ENCODE measurements around the gene CCDC122.

DNA sequence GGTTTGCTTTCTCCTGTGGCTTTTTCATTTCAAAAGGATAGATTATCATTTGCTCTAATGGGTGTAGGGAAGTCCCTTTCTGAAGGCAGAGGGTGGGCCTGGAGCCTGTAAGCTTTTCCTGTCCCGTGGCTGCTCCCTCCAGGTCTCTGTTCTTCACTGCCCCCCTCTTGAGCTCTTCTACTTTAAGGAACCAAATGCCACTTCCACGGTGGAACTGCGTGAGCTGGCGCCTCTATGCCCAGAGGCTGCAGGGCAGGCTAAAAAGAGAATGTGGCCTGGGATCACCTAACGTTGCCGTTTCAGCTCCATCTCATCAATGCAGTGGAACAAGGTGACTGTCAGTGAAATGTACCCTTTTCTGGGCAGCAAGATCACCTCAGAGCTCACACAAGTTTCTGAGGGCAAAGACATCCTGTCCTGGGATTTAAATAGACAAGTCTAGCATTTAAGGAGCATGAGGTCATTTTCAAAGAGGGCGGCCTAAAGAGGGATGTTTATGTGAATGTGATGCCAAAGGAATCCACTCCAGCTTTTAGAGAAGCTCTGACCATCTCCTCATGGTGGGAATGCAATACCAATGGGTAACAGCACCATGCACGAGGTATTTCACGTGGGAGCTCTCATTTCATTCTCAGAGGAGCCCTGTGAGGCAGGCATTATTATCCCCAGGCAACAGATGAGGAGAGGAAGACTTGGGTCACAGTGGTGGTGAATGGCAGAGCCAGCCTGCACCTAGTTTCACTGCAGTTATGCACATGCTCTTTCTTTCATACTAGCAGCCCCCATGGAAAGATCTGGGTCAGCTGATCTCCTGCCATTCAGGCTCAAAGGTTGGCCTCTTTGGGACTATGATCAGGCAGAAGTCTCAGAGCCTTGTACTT lies 39.2 kb downstream of the RGCC start:
- RRBS: no CpG with 5 or more reads among the region's 9 CpGs

DNA sequence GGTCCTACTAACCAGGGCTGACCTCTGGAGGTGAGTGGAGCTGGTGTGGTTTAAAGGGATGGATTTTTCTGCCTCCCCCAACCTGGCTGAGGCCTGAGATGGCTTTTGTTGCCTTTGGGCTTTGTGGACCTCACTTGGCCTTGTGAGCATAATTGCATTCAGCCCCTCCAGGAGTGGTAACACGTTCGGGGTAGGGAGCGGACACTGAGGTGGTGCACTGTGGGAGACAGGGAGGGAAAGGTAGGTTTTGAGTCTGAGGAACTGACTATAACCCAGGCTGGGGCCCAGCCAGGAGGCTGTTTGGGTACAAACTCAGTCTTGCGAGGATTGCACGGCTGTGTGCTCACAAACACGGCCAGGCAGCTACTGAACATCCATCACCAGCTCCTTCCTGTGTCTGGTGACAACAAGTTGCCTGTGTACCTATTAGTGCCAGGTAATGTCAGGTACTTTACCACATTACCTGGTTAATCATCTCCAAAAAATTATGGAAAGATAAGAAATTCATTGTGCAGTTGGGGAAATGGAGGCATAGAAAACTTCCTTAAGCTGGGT lies 97.6 kb downstream of the RGCC start:
- RRBS: no CpG with 5 or more reads among the region's 6 CpGs

DNA sequence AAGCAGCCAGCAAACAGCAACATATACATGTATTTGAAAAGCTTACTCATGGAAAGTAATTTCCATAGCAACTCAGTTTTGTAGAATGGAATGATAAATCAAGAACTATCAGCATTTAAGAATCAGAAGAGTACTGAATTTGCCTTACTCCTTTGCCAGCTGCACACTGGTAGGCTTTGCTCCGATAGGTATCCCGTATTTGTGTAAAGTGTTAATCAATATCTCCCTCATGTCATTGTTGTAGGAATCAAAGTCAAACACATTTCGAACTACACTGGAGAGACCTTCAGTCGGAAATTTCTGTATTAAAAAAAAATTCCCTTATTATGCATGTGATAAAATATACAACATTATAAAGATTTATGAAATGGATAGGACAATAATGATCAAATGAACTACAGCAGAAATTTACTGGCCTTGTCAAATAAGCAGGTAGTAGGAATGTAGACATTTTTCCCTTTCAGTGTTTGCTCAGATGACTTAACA lies 241.4 kb downstream of the VWA8 start:
- RRBS: no CpG with 5 or more reads among the region's 4 CpGs

DNA sequence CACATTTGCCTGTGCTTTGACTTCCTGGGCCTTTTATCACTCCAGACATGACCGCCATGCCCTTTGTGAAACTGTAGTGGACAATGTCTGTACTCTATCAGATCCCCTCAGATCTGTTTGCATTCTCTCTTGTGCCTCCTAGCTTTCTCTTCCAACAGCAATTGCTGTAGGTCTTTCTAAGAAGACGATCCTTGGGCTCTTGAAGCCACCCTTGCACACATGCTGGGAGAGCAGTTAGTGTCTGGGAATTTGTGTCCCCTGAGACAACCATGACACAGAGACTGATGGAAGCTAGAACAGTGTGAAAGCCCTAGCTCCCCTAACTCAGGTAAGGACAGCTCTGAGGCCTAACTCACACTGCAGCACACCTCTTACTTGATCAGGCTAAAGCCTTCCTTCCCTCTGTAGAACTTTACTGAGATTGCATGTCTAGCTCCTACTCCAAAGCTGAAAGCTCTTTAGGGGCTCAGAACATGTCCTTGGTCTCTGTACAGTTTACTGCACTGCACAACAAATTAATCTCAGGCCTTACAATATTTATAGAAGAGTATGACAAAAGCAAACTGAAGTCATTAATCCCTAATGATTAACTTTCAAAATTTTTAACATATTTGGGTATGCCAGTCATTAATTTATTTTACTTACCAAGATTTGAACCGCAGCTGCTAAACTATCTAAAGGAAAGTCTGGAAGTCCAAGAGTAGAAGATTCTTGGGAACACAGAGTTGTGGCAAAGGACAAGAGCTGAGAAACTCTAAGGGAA lies 75.5 kb downstream of the VWA8 start:
- RRBS: no CpG with 5 or more reads among the region's 3 CpGs

GRCh38 chr13:41961762-41962160 lies 852 bp upstream of the VWA8 start:
- RRBS: no CpG with 5 or more reads among the region's 2 CpGs

DNA sequence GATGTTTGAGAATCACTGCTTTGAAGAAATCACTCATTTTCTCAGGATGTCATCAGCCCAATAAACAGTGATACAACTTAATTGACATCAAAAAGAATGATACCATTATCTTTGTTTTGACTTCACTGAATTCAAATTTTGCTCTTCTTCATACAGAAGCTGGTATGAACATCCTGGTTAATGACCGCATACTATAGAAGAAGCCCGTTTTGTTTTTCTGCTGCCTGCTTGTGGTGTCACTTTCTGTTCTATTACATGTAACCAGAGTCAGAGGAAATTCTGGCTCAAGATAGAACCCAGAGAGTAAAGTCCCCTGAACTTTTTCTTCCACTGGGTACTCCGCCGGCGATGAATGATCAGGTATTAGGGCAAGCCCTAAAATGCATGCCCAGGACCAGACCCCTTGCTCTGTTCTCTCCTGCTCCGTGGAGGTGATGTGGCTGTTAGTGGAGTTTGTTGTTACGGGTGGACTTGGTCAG lies 134.4 kb downstream of the AKAP11 start:
- RRBS: no CpG with 5 or more reads among the region's 7 CpGs

- RRBS: no CpG with 5 or more reads among the region's 5 CpGs
These were observed 49.0 kb upstream of the TNFSF11 start for GRCh38 chr13:42524588-42525673.

- RRBS: no CpG with 5 or more reads among the region's 5 CpGs
These were observed 34.1 kb upstream of the FAM216B start for GRCh38 chr13:42747080-42747951.

- RRBS: no CpG with 5 or more reads among the region's 5 CpGs
These were observed 308.2 kb downstream of the DNAJC15 start for GRCh38 chr13:43331667-43331948.

GRCh38 chr13:43407072-43407583 lies 379.6 kb downstream of the ENOX1 start:
- RRBS: no CpG with 5 or more reads among the region's 5 CpGs

DNA sequence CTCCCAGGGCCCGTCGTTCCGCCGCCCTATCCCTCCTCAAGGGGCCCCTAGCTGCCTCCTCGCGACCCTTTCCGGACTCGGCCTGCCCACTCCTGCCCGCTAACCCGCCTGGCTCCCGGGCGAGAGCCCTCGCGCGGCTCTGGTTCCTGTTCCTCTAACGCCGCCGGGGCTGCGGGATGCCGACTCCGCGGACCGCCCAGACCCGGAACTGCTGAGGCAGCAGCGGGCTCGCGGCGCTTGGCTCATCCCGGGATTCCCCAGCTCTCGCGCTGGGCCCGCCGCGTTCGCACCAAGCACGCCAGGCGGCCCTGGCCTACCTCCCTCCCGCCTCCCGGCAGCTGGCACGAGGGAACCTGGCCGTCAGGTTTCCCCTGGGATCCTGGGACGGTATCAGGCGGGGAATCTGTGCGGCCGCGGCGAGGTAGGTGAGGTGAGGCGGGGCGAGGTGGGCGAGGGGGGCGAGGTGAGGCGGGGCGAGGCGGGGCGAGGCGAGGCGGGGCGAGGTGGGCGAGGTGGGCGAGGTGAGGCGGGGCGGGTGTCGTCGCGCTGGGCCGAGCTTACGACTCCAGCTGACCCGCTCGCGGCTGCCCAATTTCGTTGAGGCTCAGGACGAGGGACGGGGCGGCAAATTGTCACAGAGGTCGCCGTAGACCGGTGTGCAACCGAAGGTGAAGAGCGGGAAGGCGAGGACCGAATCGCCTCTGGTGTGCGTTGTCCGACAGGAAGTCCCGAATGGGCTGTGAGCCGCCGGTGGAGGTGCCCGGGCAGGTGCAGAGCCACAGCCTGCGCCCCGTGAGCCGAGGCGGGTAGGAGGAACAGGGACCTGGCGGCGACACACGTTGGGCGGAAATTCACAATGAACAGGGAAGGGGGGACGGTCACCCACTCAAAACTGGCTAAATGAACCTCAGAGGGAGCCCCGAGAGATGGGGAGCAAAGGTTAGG lies at the start of gene CCDC122:
TSS of gene CCDC122 (minus strand) at position 427 of the 945 bp plus-strand sequence.
- RRBS: 2% methylated on average over 39 of the region's 98 CpGs

- RRBS: no CpG with 5 or more reads among the region's 30 CpGs
These were observed 95.8 kb downstream of the LACC1 start for GRCh38 chr13:43975350-43976096.

- RRBS: no CpG with 5 or more reads among the region's 7 CpGs
These were observed 57.3 kb downstream of the SMIM2 start for GRCh38 chr13:44103609-44104330.

DNA sequence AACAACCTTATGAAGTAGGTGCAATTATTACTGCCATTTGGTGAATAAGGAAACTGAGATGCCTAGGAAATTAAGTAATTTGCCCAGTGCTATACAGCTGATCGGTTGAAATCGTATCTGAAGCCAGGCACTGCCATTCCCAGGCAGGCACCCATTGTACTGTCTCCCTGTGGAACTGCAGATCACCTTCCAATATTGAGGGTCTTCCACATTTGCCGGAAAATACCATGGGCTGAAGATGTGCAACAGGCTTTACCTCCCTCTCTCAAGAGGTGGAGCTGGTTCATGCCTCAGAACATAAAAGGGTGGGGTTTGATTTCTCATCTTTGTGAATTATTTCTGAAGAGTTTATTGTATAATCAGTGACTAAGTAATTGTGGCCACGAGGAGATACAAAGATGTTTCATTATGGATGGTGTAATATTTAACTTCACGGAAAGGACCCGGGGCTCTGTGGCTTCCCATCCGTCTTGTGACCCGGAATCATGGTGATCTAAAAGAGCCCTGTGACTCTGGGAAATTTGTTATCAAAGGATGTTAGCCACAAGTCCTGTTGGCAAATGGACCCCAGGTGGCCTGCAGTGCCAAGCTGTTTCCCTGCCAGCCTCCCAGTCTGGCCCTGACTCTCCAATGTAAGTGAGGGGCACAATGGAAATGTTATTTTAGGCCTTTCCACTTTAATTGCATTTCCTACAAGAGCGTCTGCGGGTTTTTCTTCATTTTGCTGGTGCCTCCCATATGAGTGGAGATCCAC lies 50.9 kb downstream of the SMIM2 start:
- RRBS: no CpG with 5 or more reads among the region's 10 CpGs

DNA sequence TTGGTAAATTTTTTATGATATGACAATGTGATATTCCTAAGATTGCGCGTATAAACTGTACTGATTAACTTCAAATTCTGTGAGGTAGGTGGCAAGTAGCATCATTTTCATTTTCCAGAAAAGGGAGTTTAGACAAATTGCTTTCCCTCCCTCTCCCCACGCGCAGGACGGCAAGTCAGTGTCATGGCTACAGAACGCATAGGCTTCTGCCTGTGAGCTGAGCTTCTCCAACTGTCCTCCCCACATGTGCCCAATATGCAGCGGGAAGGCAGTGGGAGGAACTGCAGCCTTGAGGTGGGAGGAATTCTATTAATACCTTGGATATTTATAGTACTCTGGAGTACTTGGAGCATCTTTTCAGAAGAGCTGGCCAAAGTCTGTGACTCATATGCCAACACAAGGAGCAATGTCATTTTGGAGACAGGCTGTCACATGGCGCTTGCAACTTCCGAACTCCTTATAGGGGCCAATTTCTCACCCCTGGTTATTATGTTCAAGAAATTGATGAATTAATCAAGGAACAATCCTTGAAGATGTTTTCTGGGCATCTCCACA lies 32.6 kb downstream of the SMIM2 start:
- RRBS: no CpG with 5 or more reads among the region's 9 CpGs

GRCh38 chr13:44142190-44142953 lies 18.7 kb downstream of the SMIM2 start:
- RRBS: no CpG with 5 or more reads among the region's 46 CpGs

DNA sequence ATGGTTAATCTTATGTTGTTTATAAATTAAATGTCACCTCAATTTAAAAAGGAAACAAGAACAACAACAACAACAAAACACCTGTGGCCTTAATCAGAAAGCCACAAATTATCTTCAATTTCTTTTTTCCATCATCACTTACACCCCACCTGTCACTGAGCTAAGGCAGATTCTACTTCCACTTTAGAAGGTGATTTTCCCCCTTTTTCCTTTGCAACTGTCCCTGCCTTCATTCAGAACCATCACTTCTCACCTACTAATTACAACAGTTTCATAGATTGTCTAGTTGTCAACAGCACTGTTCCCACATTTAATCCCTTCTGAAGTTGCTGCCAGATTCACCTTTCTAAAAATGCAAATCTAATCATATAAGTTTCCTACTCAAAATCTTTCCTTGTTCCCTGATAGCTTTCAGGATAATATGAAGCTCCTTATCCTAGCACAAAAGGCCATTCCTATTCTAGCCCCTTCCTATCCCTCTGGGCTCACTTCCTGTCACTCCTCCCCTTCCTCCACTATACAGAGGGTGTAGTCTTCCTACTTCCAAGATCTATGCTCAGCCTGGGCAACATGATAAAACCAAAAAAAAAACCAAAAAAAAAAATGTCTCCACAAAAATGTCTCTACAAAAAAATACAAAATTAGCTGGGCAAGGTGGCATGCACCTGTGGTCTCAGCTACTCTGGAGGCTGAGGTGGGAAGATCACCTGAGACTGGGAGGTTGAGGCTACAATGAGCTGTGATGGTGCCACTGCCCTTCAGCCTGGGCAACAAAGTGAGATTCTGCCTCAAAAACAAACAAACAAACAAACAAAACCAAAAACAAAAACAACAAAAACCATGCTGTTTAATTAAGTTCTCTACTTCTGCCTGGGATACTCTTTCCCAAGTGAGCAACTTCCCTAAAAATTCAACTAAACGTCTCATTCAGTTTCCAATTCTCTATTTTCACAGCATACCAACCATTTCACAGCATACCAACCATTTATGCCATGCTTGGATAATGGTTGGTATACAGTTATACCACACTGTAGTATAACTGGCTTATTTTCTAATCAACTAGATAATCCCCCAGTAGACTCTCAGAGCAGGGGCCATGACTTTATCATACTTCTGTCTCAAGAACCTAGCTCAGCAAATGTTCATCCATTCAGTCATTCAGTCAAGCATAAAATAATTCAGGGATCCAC lies 78.2 kb downstream of the TSC22D1 start:
- RRBS: no CpG with 5 or more reads among the region's 1 CpG

GRCh38 chr13:44508583-44509137 lies 67.5 kb downstream of the TSC22D1 start:
- RRBS: no CpG with 5 or more reads among the region's 3 CpGs

- RRBS: no CpG with 5 or more reads among the region's 13 CpGs
These were observed 188.0 kb upstream of the TSC22D1 start for GRCh38 chr13:44763929-44764667.

DNA sequence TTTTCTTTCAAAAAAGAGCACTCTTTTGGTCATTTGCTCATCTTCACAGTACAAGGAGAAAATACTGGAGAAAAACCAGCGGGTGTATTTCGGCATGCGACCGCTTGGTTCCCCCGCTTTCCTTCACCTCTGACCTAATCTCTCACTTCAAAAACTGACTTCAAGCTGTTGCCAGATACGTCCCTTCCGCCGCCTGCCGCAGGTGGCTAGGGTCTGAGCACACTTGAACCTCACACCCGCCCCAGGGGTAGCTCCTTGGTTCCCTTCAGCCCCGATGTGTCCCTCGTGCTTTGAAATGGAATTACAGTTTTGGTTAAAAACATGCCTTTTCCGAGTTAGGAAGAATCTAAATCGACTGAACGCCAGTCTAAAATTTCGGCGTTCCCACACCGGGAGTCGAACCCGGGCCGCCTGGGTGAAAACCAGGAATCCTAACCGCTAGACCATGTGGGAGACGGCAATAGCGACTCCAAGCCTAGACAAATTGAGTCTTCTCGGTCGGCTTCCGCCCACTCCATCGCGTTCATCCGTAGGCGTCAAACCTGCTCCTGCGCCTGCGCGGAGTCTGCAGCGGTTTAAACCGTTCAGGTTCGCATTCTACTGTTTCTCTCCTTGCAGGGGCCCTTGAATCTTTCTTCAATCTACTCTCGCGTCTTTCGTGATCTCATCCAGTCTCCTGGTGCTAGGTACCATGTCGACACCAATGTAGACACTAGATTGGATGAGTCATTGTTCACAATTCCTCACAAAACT lies 71.5 kb downstream of the NUFIP1 start:
- RRBS: no CpG with 5 or more reads among the region's 41 CpGs

Measured in AG10803 (cell line).